HT1080 (cell line): ENCODE measurements around the gene NDUFB1.

DNA sequence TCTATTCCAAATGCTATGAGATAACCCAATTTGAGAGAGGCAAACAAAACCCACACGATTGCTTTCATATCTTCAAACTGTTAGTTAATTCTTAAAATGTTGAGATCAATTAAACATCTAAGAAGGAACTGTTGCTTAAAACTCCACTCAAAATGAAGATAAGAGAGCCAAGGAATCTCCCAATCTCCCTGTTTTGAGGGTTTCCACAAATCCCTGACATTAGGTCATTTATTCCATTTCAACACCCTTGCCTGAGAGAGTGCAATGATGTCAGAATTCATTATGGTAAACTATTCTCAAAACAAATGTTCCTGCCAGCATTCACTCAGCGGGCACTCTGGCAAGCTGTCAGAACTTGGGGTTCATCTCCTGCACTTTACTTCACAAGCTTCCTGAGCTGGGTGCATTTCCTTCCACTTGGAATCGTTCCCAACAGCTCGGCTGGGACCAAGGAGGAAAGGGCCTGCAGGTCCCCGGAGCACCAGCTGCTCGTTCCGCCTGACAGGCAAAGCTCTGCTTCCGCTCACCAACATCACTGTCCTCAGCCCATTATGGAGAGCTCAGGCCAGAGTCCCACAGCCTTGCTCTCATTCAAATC, 117.8 kb downstream of the TTC7B start:
RAMPAGE:
- cytosol, long total RNA = no peak
- long total RNA = no peak
- nucleus, long total RNA = no peak

DNA sequence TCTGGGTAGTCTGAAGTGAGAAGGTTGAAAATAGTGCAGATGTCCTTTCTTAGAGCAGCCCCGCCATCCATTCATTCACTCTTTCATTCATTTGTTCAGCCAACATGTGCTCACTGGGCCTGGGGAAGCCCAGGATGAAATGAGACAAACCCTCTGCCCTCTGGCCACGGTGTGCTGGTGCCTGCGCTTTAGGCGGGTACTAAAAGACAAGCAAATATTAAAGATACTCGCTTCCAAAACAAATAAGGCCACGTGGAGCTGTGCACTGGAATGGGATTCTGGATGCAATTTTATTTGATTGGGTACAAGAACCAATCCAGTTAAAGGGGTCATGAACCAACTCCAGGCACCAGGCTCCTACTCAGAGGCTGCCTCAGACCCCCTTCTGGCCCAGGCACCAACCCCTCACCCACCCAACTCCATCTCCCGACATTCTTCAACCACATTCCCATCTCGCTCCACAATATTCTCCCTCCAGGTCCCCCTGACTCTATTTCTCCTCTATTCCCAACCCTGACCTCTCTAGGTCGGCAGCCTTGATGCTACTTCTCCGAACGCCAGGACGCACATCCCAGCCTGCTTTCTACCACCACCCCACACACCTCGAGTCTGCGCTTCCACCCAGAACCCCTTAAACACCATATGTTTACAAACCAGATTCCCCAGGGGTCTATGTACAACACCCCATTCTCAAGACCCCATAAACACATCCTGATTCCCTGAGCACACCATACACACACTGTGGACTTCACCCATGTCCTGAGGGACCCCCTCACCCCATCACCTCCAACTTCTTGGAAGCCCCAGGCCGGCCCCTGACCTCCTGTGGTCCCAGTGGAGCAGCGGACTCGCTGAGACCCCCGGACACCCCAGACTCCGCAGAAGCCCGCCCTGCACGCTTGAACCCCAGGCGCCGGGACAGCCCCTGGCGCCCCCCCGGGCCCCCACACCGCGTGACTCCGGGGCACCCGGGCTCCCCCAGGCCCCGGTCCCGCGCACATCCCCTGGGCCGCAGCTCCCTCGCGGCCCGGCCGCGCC, 870 bp downstream of the TTC7B start:
RAMPAGE:
- cytosol, long total RNA = no peak
- long total RNA = no peak
- nucleus, long total RNA = no peak

RAMPAGE:
- cytosol, long total RNA = no peak
- long total RNA = no peak
- nucleus, long total RNA = no peak
Measured at GRCh38 chr14:90969679-90970362, 90.6 kb downstream of the RPS6KA5 start.

RAMPAGE:
- cytosol, long total RNA = no peak
- long total RNA = no peak
- nucleus, long total RNA = no peak
Measured at GRCh38 chr14:91009490-91009911, 50.9 kb downstream of the RPS6KA5 start.

DNA sequence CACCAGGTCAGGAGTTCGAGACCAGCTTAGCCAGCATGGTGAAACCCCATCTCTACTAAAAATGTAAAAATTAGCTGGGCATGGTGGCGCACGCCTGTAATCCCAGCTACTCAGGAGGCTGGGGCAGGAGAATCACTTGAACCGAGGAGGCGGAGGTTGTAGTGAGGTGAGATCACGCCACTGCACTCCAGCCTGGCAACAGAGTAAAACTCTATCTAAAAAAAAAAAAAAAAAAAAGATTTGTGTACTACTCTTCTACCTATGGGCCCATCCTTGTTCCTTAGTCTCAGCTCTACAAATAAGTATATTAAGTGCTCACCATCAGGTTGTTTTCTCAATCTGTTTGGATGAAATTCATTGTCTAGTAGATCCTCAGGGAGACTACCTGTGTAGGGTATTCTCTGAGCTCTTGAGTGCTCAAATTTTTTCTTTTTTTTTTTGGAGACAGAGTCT, 37.5 kb downstream of the RPS6KA5 start:
RAMPAGE:
- cytosol, long total RNA = no peak
- long total RNA = no peak
- nucleus, long total RNA = no peak

RAMPAGE:
- cytosol, long total RNA = no peak
- long total RNA = no peak
- nucleus, long total RNA = no peak
Measured at GRCh38 chr14:91125675-91126407, 12.0 kb downstream of the DGLUCY start.

GRCh38 chr14:91143611-91144399, 29.9 kb downstream of the DGLUCY start:
RAMPAGE:
- cytosol, long total RNA = no peak
- long total RNA = no peak
- nucleus, long total RNA = no peak

DNA sequence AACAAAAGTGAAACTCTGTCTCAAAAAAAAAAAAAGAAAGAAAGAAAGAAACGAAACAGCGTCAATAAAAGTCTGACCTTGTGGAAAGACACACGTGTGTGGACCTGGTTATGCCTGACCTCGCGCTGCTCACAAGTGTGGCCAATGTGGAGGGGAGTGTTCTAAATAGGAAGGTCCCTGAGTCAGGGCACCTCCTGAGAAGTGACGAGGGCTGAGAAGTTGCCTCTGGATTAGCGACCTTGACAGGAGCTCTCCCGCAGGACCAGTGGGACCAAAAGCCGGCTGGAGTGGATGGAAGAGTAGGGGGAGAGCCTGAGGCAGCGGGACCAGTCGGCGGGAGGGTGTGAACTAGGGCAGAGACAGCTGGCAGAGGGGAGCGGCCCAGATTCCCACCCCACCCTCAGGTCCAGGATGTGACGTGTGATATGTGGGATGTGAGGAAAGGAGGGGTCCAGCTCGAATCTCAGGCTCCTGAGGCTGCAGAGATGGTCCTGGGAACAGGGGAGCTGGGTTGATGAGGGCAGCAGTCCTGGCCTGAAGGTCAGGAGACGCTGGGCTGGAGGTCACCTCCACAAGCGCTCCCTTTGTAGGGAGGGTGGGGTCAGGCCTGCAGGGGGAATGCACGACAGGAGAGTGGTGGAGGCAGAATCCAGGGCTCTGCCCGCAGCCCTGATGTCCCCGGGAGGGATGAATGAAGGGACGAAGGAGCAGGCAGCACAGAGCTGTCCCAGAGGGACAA, 24.8 kb upstream of the GPR68 start:
RAMPAGE:
- cytosol, long total RNA = no peak
- long total RNA = no peak
- nucleus, long total RNA = no peak

RAMPAGE:
- cytosol, long total RNA = no peak
- long total RNA = no peak
- nucleus, long total RNA = no peak
Measured at GRCh38 chr14:91303559-91304051, 59.1 kb upstream of the GPR68 start.

GRCh38 chr14:91331710-91332657, 85.6 kb downstream of the CCDC88C start:
RAMPAGE:
- cytosol, long total RNA = no peak
- long total RNA = no peak
- nucleus, long total RNA = no peak

GRCh38 chr14:91360982-91361641, 56.5 kb downstream of the CCDC88C start:
RAMPAGE:
- cytosol, long total RNA = no peak
- long total RNA = no peak
- nucleus, long total RNA = no peak

RAMPAGE:
- cytosol, long total RNA = no peak
- long total RNA = no peak
- nucleus, long total RNA = no peak
Measured at GRCh38 chr14:91383277-91383871, 34.2 kb downstream of the CCDC88C start.

RAMPAGE:
- cytosol, long total RNA = no peak
- long total RNA = no peak
- nucleus, long total RNA = no peak
Measured at GRCh38 chr14:91411279-91411566, 6.4 kb downstream of the CCDC88C start.

GRCh38 chr14:91425545-91426033, 8.0 kb upstream of the CCDC88C start:
RAMPAGE:
- cytosol, long total RNA = no peak
- long total RNA = no peak
- nucleus, long total RNA = no peak

GRCh38 chr14:91785077-91785461, 53.2 kb upstream of the CATSPERB start:
RAMPAGE:
- cytosol, long total RNA = no peak
- long total RNA = no peak
- nucleus, long total RNA = no peak

RAMPAGE:
- cytosol, long total RNA = no peak
- long total RNA = no peak
- nucleus, long total RNA = no peak
Measured at GRCh38 chr14:91886708-91887115, 19.4 kb upstream of the TC2N start.

RAMPAGE:
- cytosol, long total RNA = start-site peak on the minus strand at chr14:92121669-92121738, 923 and 1,326 reads in 2 replicates
- long total RNA = start-site peak on the minus strand at chr14:92121668-92121738, 344 reads
- nucleus, long total RNA = no peak
Measured at GRCh38 chr14:92120889-92121767, at the start of gene NDUFB1. TSS of gene NDUFB1 (minus strand) at chr14:92121706.

GRCh38 chr14:92128678-92129145, 6.9 kb downstream of the CPSF2 start:
RAMPAGE:
- cytosol, long total RNA = no peak
- long total RNA = no peak
- nucleus, long total RNA = no peak

GRCh38 chr14:92254668-92255309, 68.2 kb upstream of the SLC24A4 start:
RAMPAGE:
- cytosol, long total RNA = no peak
- long total RNA = no peak
- nucleus, long total RNA = no peak

DNA sequence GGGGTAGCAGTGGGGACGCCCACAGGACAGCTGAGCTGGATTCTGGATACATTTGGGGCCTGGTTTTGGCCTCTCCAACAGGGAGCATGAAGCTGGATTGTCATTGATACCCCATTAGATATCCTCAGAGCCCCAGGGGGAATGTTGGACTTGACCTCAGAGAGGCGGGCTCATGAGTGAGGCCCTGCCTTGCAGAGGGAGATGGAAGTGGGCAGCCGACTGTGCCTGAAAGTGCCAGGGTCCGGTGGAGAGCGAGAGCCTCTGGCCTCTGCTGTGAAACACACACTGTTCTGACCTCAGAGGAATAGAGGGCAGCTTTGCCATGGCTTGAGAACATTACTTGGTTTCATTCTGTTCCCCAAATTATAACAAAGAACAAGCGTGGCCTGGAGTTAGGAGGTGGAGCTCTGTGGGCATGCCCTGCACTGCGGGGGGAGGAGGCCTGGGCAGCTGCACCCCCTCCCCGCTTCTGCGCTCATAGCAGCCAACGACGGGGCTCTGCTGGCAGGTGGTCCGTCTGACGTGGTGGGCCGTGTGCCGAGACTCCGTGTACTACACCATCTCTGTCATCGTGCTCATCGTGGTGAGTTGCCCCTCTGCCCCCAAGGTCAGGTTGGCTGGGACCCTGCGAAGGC, 70.6 kb upstream of the RIN3 start:
RAMPAGE:
- cytosol, long total RNA = no peak
- long total RNA = no peak
- nucleus, long total RNA = no peak